Fibroblast of villous mesenchyme (primary cell): Measurements from ENCODE around the genes OR51F1, OR51B4, UBQLN3, OR52B6, OR56A3, OR56A5 and OR10A5.

- CAGE, long polyA plus RNA, result no peak
Measured at GRCh38 chr11:4769830-4770219, at the start of gene OR51F1. OR51F1 (minus strand) TSS chr11:4769938.

GRCh38 chr11:5031412-5031650, 15.0 kb upstream of the OR52J3 start:
- CAGE, long polyA plus RNA, result no peak

GRCh38 chr11:5251705-5252865, 2.4 kb upstream of the HBG1 start:
- CAGE, long polyA plus RNA, result no peak

GRCh38 chr11:5301827-5302298, at the start of gene OR51B4:
OR51B4 (minus strand) TSS chr11:5301946.
- CAGE, long polyA plus RNA, result no peak

- CAGE, long polyA plus RNA, result no peak
Measured at GRCh38 chr11:5509756-5510267, at the start of gene UBQLN3. UBQLN3 (minus strand) TSS chr11:5509957.

GRCh38 chr11:5580539-5581164, at the start of gene OR52B6:
OR52B6 (plus strand) TSS chr11:5580877.
- CAGE, long polyA plus RNA, result no peak

GRCh38 chr11:5809165-5809641, 479 bp downstream of the OR52N2 start:
- CAGE, long polyA plus RNA, result no peak

- CAGE, long polyA plus RNA, result no peak
Measured at GRCh38 chr11:5937796-5938470, 4.1 kb upstream of the OR56A3 start.

- CAGE, long polyA plus RNA, result no peak
Measured at GRCh38 chr11:5942082-5942457, at the start of gene OR56A3. OR56A3 (plus strand) TSS chr11:5942251.

DNA sequence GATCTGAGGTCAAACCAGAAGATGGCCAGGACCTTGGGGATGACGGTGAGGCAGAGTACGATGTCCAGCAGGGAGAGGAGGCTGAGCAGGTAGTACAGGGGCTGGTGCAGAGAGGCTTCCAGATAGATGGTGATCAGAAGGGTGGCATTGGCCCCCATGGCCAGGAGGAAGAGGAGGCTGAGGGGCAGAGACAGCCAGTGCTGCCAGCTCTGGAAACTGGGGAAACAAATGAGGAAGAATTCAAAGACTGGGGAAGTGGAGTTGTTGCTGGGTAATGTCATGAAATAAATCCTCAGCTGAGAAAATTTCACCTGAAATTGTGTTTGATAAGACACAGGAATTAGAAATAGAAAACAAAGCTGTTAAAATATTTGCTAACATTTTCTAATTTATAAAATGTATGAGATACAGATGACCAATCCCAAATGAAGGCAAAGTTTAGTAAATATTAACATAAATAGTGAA, at the start of gene OR56A5:
TSS of gene OR56A5 (minus strand) at position 281 of the 465 bp plus-strand sequence.
- CAGE, long polyA plus RNA, result no peak

DNA sequence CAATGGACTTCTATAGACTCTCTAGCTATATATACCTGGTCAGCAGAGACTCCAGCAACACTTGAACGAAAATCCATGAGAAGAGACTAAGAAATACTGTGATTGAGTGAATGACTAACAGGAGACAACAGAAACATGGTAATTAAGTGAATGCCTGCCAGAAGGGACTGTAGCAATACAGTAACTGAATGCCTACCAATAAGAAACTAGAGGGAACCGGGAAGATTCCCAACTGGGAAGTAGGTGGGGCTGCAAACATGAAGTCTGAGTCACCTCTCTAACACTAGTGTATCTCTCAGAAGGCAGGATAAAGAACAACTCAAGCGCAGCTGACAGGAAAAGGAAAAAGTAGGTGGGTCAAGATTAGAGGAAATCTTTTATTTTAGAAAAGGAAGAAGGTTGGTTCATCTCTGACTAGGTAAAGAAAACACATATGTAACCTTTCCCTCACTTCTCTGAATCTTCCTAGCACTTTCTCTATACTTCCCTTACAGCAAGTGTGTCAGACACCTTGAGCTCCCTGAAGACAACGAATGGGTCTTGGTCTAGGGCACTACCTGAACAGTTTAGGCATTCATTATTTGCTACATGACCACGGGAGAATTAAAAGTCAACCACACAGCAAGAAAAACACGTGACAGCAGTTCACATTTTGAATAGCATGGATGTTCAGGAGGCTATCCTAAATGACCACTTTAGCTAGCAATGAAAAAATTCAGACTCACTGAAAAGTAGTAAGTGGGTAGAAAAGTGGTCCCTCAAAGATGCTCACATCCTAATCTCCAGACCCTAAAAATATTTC, 14.1 kb downstream of the C11orf42 start:
- CAGE, long polyA plus RNA, result no peak

DNA sequence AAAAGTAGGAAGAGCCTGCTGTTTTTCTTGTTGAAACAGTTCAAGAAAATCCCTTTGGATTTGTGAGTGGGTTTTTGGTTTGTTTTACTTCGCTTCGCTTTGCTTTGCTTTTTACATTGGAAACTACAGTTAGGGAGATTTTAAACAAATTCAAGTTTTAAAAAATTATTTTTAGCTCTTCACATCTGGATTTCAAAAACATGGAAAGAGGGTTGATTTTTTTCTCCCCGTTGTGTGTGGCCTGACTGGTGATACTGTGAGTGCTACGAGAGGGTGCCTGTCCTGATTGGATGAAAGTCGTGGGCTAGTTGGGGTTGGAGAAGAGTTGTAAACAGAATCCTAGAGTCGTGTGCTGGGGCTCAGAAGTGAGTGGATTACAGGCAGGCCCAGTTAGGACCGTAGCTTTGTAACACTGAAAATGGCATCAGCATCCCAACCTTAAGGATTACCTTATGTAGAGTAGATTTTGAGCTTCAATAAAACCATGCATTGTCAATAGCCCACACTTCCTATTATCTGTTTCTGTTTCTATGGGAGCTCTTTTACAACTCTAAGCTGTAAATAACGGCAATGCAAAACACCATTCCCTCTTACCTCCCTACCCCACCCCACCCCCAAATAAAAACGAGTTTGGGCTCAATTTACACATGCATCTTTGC, 24.3 kb downstream of the CAVIN3 start:
- CAGE, long polyA plus RNA, result no peak

DNA sequence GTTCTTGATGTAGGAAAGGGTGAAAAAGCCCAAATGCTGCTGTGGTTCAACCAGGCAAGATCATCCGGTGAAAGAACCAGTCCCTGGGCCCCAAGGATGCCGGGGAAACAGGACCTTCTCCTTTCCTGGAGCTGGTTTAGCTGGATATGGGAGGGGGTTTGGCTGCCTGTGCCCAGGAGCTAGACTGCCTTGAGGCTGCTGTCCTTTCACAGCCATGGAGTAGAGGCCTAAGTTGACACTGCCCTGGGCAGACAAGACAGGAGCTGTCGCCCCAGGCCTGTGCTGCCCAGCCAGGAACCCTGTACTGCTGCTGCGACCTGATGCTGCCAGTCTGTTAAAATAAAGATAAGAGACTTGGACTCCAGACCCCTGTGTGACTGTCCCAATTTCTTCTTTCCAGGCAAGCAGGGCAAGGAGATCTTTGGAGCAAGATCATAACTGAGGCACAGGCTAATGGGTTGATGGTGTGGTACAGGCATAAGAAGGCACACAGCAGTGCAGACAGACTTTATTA, 4.4 kb downstream of the SMPD1 start:
- CAGE, long polyA plus RNA, result no peak

DNA sequence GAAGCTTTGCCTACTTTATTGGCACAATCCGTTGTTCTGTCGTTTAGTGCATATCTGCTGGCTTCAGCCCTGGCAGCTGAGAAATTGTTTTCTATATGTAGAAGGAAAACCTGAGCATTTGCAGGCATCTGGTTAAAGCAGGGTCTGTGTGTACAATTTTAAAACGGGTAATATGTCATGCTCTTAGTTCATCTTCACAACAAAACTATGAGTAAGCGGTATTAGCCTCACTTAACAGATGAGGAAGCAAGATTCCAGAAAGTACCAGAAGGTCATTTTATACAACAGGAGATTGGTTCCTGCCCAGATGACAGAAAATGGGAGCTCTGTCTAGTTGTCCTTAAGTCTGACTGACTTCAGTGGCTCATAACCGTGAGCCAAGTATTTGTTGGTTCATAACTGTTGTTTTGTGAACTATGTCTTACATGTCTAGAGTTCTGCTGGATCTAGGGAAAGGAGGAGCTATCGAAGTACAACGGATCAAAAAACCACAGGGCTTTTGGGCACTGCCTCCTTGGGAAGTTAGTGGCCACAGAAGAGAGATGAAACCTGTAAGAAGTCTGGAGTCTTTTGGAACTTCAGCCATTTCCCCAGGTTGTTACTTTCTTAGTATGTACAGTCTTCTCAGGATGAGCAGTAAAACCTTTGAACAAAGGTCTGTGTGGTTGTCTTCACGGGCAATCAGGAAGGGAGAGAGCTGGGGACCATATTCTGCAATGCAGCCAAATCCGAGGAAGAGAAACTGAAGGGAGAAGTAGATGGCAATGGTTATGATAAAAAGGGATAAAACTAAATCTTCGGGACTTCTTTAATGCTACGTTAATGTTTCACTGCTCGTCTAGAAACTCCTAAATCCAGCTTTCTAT, 1.3 kb downstream of the TIMM10B start:
- CAGE, long polyA plus RNA, result no peak

GRCh38 chr11:6627602-6628284, 8.5 kb upstream of the TPP1 start:
- CAGE, long polyA plus RNA, result no peak

GRCh38 chr11:6845248-6845957, at the start of gene OR10A5:
OR10A5 (plus strand) TSS chr11:6845683.
- CAGE, long polyA plus RNA, result no peak

DNA sequence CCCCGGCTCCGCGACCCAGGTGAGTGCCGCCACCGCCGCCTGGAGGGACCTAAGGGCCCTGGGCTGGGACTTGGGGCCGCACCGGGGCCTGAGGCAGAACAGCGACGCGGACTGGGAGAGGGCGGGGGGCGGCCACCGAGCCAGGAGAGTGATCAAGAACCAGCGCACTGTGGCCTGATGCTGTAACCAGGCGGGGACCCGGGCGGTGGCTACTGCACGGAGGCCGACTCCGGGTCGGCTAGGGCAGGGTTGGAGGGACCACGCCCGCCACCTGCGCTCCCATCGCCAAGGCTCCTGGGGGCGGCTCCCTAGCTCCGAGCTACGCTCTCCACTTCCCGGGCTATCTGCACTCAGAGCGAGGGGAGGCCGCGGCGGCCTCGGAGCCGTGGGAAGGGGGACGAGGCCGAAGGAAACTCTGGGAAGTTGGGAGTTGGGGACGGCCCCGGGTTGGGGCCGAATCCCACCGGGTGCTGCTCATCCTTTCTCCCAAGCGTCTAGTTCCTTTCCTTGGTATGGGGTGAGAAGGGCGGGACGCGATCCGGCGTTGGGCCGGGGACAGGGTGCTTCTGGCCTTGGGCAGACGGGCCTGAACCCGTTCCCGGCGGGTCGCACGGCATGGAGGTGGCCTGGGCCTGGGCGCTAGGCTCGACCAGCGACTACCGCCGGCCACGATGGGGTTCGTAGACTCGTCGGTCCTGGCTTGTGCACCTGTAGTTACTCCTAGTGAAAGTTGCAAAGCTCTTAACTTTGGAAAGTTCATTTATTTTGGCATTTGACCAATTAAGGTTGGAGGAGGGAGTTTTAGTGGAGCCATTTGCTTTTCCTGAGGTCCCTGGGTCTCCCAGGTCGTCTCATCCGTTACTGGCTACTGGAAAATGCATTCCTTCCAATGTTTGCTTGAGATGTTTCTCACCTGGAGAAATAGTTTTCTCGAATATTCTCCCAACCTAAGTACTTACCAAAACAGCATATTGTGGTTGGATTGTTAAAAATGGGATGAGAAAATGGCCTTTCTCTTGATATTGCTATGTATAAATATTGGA, 930 bp downstream of the SYT9 start:
- CAGE, long polyA plus RNA, result no peak

DNA sequence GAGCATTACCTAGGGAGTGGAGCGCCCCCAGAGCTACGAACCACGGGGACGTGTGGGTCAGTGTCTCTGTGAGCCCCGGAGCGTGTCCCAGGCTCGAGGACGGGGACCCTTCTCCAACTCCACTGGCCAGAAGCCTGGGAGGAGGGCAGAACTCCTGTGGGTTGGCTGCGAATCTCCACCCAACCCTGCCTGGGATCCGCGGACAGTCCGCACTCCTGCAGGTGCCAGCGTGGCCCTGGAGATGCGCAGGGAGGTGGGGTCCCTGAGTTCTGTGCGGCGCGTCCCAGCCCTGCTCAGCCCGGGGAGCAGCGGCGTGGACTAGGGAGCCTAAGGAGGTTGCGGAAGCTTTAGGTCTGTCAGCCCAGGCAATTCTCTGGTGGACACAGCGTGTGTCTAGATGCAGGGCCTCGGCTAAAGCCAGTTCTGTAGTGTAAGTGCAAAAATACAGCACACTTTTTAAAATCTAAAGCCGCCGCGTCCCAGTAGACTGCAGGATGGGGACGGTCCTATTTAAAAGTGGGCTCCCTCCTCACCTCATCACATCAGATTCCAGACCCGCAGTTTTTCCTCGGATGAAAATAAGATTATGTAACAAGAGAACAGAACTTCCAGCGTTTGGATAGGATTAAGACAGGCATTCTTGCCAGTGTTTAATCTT, 513 bp downstream of the PPFIBP2 start:
- CAGE, long polyA plus RNA, result no peak

DNA sequence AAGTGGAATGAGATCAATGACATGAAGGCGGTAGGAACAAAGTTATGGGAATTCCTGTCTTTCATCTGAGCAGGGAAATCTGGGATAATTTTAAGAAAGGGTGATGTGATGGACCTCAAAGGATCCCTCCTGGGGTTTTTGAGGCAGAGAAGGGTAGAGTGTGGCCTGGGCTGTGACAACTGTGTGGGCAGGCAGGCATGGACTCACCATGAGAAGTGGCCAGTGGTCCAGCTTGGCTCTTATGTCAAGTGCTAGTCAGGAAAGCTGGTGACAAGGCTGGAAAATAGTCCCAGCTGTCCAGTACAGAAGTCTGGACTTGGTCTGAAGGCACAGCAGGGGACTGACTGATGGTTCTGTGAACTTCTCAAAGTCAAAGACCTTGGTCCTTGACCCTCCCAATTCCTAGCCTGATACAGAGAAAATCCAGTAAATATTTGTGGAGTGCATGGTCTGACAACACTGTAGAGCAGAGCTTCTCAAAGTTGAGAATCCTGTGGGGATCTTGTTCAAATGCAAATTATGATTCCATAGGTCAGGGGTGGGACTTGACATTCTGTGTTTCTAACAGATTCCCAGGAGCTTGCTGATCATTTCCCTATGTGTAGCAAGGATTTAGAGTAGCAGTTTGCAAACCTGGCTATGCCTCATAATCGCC, 1.7 kb downstream of the PPFIBP2 start:
- CAGE, long polyA plus RNA, result no peak

DNA sequence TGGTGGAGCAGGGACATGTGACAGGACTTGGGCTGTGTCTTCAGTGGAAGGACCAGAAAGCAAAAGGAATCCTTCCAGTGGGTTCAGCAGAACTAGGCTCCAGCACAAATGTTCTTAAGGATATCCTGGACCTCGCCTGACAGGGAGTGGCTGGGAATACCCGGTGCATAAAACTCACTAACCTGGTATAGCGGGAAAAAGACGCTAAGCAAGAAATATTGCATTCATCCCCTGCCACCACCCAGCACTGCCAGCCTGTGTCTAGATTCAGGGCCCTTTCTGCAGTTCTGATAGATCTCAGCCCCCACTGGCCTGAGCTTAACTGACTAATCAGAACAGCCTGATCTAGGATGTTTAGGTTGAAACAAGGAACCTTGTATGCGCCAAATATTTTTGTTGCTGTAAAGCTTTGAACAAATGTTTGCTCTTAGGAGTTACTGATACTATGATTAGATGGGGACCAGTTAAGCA, 24.8 kb downstream of the PPFIBP2 start:
- CAGE, long polyA plus RNA, result no peak